Renal cortical epithelial cell (primary cell): ENCODE data around the genes CBX2, TBC1D16, GAA and EIF4A3.

GRCh38 chr17:79005335-79005946, 4.1 kb downstream of the CANT1 start:
- RRBS = no CpG with 5 or more reads among the region's 10 CpGs

GRCh38 chr17:79777153-79778297, at the start of gene CBX2:
CBX2 (plus strand) TSS chr17:79778148.
- RRBS = 8% methylated on average over 41 of the region's 120 CpGs

DNA sequence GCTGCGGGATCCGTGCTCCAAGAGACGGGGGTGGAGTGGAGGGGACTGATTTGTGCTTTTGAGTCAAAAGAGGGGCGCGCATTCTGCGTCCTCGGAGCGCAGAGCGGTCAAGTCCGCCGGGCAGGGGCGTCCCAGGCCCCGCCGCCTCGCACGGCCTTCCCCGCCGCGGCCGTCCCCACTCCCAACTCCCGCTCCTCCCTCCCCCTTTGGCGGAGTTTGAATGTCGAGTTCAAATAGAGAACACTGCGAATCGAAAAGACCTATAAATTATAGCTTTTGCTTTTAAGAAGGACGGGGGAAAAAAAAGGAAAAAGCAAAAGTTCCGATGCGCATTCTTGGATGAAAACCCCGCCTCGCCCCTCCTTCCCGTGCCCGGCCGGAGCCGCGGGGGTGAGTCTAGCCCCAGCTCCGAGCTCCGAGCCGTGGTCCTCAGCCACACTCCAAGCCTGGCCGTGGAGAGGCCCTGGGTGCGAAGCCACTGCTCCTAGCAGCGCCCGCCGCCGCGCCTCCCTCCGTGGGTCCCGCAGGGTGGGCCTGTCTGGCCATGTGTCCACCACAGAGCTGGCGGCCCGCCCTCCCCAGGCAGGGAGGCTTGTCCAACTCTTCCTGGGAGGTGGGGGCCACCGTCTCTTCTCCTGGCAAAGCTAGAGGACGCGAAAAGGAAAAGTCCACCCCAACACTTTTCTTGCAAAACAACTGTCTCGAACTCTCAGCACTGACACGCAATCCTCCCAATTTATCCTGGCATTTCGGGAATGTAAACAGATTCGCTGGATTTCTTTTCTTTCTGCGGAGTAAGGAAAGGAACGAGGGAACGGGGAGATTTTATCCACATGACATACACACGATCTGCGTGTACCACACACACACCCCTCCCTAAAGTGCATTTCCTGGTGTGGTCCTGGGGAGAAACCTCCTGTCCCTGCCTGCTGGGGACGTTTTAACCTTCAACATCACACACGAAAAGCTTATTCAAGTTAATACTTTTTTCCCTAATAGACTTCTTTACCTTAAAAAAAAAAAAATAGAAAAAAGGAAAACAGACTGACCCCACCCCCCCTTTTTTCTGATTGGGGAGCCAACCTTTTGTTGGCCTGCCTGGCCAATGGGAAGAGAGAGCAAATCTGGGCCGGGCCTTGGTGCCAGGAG, 3.5 kb downstream of the CBX8 start:
- RRBS = no CpG with 5 or more reads among the region's 64 CpGs

GRCh38 chr17:79798518-79798811, 1.6 kb upstream of the CBX8 start:
- RRBS = no CpG with 5 or more reads among the region's 14 CpGs

GRCh38 chr17:79833703-79833829, 5.7 kb downstream of the CBX4 start:
- RRBS = 77% methylated on average over 11 of the region's 12 CpGs

GRCh38 chr17:79835227-79835913, 3.9 kb downstream of the CBX4 start:
- RRBS = 62% methylated on average over 5 of the region's 27 CpGs

DNA sequence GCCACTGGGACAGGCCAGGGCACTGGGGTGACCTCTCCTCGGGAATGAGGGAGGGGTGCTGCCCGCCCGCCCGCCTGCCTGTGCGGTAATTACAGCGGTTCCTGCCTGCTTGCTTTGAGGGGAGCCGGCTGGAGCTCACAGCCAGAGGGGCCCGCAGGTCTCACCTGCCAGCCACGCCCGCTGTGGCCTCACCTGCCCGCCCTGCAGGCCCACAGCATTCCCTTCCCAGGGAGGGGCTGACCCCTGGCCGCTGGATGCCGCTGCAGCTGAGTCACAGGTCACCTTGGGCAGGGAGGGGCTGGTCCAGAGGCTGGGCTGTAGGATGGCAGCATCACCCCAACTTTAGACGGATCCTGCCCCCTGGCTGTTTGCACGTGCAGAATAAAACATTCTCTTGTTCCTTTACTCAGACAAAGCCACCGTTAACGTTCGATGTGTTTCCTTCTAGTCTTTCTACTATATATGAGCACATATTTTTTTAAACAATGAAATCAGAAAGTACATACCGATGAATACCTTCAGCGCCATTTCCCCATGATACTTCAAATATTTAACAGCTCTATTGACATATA, 76.8 kb upstream of the CBX4 start:
- RRBS = no CpG with 5 or more reads among the region's 20 CpGs

- RRBS = 3% methylated on average over 4 of the region's 18 CpGs
Observed at GRCh38 chr17:79930762-79931671, 91.8 kb upstream of the CBX4 start.

GRCh38 chr17:79949883-79950733, 85.6 kb downstream of the TBC1D16 start:
- RRBS = no CpG with 5 or more reads among the region's 44 CpGs

- RRBS = 33% methylated on average over 4 of the region's 32 CpGs
Observed at GRCh38 chr17:79977882-79978466, 57.7 kb downstream of the TBC1D16 start.

DNA sequence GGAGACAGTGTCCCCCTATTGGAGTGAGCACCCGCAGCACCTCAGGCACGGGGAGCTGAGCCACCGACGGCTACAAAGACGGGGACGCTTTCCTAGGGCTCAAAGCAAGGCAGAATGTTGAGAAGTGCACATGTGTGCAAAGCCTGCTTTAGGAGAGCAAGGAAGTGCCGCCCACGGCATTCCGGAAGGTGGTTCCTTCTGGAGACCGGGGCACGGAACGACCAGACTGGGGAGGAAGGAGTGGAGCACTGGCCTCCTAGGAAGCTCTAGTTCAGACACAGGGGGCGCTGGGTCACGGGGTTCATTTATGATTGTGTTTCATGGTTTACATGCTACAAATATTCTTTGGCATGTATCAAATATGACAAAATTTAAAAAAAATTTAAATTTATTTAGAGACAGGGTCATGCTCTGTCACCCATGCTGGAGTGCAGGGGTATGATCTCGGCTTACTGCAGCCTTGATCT, 52.1 kb downstream of the TBC1D16 start:
- RRBS = no CpG with 5 or more reads among the region's 15 CpGs

DNA sequence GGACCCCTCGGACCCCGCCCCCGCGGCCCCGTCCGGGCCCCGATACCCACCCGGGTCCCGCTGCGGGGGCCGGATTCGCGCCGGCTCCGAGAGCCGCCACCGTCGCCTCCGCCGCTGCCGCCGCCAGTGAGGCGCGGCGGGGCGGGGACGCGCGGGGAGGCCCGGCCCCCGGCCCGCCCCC, at the start of gene TBC1D16:
Gene TBC1D16, minus strand, starts transcription at position 128 of the 181 bp plus-strand sequence.
- RRBS = 0% methylated on average over 15 of the region's 32 CpGs

GRCh38 chr17:80100843-80101877, at the start of gene GAA:
GAA (plus strand) TSS chr17:80101581.
- RRBS = 1% methylated on average over 55 of the region's 106 CpGs

DNA sequence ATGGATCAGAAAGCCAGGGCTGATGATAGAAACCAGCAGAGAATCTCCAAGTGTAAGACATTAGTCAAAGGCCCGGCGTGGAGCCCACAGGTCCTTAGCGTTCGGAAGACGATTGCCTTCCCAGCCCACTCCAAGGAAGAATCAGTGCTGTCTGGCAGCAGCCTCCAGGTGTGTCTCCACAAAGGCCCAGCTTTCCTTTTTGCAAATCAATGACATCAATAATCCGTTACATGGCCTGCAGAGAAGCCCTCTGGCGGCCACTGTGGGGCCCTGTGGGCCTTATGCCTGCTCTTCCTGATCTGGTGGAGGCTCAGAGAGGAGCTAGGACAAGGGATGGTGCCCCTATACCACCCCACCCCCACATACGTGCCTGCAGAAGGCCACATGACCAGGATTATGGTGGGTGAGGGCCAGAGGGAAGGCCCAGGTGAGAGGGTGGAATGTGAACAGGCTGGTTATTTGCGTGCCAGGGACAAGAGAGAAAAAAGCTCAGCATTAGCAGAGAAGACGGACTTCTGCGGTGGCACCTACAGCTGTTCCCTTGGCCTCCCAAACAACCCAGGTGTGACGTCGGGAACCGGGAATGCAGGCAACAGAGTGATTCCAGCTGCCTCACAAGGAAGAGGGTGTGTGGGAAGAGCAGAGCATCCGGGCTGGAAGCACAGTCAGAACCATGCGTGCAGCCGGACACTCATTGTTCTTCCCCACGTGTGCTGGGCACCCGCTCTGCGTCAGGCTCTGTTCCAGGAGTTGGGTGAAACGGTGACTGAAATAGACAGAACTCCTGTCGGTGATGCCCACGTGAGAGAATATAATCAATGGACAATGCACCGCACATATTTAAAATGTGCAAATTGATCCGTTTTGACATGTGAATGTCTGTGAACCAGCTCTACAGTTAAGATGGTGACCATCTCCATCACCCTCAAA, 22.4 kb downstream of the EIF4A3 start:
- RRBS = 18% methylated on average over 2 of the region's 25 CpGs

DNA sequence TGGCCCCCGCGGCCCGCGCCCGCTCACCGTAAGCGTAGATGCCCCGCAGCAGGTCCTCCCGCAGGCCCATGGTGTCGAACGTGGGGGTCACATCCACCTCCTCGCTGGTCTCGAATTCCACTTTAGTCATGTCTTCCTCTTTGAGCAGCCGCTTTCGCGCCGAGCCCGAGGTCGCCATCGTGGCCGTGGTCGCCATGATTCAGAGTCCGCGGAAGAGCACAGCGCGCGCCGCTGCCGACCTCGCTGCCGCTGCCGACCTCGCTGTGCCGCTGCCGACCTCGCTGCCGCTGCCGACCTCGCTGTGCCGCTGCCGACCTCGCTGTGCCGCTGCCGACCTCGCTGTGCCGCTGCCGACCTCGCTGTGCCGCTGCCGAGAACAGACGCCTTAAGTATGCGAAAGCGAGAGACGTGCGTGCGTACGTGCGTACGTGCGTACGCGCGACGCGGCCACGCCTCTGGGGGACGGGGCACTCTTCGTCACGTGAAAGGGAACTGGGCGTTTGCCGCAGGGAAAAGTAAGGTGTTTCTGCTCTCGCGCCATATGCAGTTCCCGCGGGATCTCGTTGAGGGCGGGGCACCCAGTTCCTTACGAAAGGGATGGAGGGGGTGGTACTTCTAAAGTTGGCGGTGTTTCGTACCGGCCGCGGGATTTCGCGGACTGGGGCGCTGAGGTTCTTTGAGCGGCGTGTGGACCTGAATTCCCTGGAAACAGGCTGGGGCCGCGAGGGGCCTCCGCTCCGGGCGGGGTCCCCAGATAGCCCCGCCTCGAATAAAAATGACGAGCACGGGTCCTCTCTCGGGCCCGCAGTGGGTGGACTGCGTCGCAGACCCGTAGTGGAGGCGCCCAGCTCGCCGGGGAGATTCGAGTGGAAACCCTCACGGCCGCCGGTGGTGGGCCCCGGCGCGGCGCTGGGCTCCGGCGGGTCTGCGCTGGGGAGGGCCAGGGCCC, at the start of gene EIF4A3:
Gene EIF4A3, minus strand, starts transcription at position 363 of the 949 bp plus-strand sequence.
- RRBS = under 1% methylated on average over 13 of the region's 116 CpGs

GRCh38 chr17:80191932-80192742, 22.3 kb downstream of the CARD14 start:
- RRBS = 82% methylated on average over 6 of the region's 29 CpGs

GRCh38 chr17:80272871-80273607, 12.4 kb downstream of the RNF213 start:
- RRBS = no CpG with 5 or more reads among the region's 20 CpGs

DNA sequence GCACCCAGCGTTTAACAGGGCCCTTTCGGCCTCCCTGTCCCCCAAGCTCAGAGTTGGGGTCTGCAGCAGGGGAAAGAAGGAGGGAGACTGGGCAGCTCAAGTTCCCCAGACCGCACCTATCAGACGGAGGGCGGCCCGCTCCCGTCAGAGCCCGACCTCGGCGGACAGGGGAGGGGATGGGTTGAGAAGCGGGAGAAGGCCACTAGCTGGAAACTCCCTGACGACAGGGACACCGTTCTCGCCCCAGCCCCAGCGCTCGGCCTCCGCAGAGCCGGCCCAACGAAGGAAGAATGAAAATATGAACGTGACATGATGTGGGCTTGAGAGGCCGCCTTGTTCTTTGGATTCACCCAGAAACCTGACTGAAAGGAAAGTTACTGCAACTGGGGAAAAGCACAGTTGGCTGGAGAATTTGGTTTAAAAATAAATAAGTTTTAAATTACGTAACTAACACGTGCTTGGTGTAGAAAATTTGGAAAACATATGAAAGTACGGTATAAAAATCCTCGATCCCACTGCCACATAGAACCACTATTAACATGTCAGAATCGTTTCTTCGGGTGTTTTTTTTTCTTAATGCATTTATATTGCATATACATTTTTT, 21.1 kb downstream of the NPTX1 start:
- RRBS = no CpG with 5 or more reads among the region's 27 CpGs

DNA sequence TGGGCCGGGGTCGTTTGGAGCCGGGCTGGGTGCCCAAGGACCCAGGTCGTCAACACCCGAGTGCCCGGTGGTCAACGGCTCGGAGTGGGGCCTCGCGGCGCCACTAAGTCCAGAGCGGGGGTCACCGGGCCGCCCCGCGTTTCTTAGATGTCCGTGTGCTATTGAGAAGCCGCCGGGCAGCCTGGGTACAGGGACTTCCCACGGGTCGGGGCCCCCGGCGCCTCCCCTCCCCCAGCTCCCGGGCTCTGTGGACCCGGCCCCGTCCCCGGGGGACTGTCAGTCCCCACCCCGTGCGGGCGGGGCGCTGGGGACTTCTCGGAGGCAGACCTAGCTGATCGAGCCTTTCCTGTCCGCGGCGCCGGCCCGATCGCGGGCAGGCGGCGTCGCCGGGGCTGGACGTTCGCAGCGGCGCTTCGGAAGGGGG, 613 bp upstream of the NPTX1 start:
- RRBS = 3% methylated on average over 36 of the region's 49 CpGs

DNA sequence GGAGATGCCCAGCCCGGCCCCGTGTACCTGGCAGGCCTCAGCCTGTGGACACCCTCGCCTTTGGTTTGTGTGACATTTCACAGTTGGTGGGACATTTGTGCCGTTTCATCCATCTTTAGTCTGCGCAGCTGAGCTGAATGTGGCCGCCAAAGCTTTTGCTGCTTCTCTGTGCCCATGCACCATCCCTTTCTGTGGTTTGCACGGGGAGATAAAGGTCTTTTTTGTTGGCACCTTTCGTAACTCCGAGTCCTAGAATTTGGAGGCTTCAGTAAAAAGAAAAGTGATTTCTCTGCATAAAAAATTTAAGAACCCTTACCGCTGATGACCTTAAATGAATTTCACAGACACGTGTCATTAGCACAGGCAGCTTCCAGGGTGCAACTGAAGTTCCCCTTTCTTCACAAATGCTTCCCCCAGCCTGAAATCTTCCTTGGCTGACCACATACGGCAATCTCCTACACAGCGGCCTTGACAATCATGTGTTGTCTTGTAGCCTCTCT, 193.6 kb downstream of the RPTOR start:
- RRBS = no CpG with 5 or more reads among the region's 13 CpGs